Brain (tissue), 1 donor: ENCODE data around the genes DMP1 and MEPE.

GRCh38 chr4:85680914-85681902 lies 206.3 kb downstream of the ARHGAP24 start:
- RRBS = no CpG with 5 or more reads among the region's 2 CpGs

DNA sequence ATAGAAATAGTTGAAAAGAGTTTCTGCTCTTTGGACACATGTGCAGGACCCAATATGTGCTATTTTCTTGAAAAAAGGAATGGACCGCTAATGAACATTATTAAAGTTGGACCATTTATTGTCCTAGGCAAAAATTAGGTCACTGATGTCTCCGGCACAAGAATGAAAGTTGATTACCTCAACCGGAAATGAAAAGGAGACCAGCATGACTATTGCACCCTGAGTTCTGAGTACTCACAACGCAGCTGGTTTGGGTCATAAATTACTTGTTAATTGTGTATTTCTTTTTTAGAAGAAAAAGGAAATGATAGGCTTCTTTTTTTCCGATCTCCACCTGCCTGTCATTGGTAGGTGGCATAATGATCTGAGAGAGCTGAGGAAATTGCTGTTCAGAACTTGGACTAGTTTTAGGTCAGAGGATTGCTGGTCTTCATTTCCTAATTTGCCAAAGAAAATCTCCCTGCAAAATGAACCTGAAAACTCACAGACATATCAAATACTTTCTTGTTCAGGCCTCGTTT lies 232.7 kb downstream of the ARHGAP24 start:
- RRBS = no CpG with 5 or more reads among the region's 6 CpGs

DNA sequence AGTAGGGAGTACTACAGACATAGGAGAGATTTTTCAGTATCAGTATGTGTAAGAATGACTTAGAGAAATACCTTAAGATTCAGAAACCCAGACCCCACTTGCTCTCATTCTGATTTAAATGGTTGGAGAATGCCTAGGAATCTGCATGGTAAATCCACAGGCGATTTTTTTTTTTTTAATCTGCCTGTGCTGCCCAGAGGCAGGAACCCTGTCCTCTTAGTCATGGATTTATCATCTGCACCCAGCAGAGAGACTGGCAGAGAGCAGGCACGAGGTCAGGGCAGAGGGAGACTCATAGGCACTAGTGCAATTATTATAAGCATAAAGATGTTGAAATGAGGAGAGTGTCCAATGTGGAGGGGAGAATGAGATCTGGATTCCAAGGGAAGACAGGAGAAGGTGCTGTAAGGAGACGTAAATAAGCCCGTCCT lies 406.4 kb downstream of the MAPK10 start:
- RRBS = no CpG with 5 or more reads among the region's 4 CpGs

- RRBS = no CpG with 5 or more reads among the region's 4 CpGs
These were observed 8.0 kb upstream of the PTPN13 start for GRCh38 chr4:86586009-86586627.

DNA sequence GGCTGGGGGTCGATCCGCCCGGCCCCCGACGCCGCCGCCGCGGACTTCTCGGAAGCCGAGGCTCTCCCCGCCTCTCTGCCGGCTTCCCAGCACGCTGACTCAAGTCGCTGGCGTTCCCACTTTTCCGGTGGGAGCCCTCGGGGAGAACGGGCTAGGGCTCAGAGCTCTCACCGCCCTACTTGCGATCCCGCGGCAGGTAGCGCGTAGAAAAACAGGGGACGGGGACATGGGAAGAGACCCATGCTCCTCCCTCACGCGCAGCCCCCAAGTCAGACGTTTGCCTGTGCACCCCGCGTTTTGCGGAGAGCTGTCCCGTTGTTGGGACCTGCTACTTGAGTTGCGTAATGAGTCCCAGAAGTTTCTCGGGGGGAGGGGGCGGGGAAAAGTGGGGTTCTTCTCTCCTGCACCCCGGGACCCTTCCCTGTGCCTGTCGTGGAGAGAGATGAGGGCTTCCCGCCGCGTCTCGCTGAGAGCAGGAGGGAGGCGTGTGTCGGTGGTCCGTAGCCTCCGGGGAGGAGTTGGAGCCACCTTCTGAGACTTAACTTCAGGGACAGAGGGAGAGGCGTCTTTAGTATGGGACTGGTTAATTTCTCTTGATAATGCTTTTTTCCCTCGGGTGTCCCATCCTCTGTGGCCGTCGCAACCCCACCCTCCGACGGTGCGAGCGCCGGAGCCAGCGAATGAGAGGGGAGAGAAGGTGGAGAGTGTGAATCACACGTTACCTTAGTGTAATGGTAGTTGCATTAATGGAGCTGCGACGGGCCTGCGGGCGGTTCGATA lies 645 bp downstream of the AFF1 start:
- RRBS = 2% methylated on average over 30 of the region's 62 CpGs

DNA sequence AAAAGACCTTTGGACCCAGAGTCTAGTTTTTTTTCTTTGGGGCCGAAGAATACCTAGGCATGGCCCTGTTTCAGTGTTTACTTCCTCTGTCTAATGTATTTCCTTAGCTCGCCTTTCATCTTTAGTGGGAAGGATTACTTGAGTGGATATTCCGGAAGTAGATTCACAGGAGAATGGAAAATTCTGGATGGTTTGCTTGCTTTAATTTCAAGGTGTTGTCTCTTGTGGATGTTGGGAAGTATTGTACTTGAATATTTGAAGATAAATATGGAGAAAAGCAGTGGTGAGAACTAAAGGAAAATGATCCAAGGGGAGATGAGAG lies 1.7 kb downstream of the AFF1 start:
- RRBS = no CpG with 5 or more reads among the region's 3 CpGs

- RRBS = no CpG with 5 or more reads among the region's 7 CpGs
These were observed 4.9 kb downstream of the AFF1 start for GRCh38 chr4:86939471-86940319.

DNA sequence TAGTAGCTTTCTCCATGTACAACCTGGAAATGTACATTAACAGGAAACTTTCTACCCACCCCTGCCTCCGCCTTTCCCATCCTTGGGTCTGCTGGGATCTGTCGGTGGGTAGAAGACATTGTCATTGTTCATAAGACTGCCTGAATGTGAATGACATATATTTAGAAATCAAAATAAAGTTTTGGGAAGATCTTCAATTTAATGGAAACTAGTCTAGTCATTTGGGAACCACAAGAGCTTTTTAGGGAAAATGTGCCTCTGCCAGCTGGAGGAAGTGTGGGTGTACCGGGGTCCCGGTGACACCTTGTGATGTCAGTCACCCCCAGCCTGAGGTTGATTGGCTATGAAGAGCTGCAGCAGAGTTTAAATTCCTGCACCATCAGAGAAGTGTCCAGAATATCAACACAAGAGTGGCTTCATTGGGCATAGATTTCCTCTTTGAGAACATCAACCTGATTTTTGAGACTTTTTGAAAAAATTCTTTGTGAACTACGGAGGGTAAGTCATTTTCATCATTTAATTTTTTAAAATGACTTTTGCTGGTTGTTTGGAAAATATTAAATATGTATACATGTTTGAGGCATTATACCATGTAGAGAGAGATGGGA lies at the start of gene DMP1:
TSS of gene DMP1 (plus strand) at position 394 of the 608 bp plus-strand sequence.
- RRBS = no CpG with 5 or more reads among the region's 5 CpGs

DNA sequence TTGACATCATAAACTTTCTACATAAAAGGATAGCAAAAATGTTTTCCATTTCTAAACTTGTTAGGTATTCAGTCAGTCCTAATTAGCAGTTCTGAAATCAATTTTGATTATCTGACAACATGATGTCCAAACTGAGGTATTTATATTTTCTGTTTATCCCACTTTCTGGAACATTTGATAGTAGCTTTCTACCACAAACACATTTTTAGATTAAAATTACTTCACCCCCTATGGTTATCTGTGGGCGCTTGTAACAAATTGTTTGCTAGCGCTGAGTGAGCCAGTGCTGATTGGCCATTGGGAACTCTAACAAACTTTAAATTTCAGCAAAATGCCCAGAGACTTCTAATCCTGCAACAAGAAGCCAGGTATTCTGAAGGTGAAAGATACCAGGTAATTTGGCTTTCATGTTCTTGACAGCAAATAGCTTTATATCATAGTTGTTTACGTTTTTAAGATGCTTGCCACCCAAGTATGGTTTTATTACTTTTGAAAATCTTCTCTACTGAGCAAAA lies at the start of gene MEPE:
TSS of gene MEPE (plus strand) at position 348 of the 515 bp plus-strand sequence.
- RRBS = no CpG with 5 or more reads among the region's 3 CpGs

- RRBS = no CpG with 5 or more reads among the region's 1 CpG
These were observed 31.6 kb downstream of the MEPE start for GRCh38 chr4:87864402-87864721.

GRCh38 chr4:88110791-88111219 lies 47.6 kb downstream of the ABCG2 start:
- RRBS = no CpG with 5 or more reads among the region's 2 CpGs

- RRBS = no CpG with 5 or more reads among the region's 5 CpGs
These were observed 8.3 kb upstream of the HERC6 start for GRCh38 chr4:88370371-88370799.

DNA sequence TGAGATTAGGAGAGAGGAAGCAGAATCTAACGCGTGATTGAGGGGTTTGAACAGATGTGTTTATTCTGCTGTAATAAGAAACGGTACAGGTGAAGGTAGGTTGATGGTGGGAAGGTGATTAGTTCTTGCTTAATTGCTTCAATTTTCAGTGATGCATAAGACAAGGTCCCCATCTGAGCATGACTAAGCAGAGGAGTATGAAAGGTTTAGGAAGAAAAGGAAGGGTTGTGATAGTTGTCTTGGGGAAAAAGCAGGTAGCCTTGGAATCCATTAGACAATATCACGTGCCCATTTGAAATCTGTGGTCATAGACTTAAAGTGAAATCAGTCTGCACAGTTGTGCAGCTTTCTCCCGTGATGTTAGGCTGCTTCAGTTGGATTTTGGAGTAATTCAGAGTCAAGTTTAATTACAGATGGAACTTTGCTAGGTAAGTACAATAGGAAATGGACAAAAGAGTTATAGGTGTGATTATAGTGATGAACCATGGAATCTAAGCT lies 22.9 kb downstream of the HERC6 start:
- RRBS = no CpG with 5 or more reads among the region's 5 CpGs

- RRBS = no CpG with 5 or more reads among the region's 3 CpGs
These were observed 2.3 kb downstream of the PIGY start for GRCh38 chr4:88521179-88521764.

GRCh38 chr4:88686777-88687481 lies 10.7 kb downstream of the NAP1L5 start:
- RRBS = no CpG with 5 or more reads among the region's 4 CpGs

DNA sequence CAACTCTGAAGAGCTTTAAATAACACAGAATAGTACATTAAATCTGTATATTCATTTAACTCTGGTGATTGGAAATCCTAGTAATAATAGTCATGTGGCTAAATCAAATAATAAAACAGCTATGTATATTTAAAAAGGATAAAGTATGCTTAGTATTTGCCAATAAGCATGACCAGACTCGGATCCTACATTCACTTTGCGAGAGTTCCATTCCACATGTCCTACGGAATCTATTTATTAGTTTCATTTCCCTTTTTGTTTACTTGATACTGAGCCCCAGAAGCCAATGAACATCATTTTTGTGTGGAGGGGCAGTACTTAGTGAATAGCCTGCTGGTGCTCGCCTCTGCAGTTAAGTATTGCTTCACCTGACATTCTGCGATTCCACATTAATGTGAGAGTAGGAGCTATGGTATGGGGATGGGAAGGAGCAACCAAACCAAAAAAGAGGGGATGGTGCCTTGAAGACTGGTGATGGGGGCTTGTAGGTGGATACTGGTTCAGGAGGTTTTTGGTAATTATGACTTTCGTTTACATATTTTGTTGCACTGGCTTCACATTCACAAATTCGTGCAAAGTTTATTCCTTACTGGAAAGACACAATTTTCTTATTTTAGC lies 58.6 kb upstream of the NAP1L5 start:
- RRBS = no CpG with 5 or more reads among the region's 7 CpGs

DNA sequence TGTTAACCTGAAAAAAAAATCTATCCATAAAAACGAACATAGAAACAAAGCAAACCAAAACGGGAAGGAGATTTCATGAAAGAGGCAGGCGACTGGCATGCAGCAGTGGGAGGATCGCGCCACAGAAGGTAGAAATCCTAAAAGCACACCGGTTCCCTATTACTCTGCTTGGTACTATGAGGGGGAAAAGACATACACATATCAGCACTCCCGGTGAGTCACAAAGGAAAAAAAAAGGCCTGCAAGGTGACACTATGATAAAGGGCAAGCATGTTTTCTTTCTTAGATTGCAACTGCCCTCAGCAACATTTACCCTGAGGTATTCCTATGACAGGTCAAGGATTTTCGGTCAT lies 60.6 kb upstream of the NAP1L5 start:
- RRBS = 21% methylated on average over 2 of the region's 8 CpGs

DNA sequence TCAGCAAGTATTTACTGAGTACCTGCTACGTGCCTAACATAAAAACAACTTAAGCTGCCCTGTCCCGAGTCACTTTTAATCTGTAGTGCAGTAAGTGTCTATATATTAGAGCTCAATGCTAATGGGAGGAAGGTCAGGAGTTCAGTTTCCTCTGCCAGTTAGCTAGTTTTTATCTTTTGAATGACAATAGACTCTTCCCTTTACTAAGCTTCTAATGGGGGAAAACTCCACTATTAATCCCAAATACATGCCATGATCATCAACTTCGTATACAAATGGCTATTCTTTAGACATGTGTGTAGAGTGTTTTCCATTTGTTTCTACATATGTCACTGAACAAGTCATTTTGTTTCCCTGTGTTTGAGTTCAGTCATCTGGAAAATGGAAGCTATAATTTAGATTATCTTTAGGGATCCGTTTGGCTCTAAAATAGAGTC lies 118.8 kb upstream of the NAP1L5 start:
- RRBS = no CpG with 5 or more reads among the region's 4 CpGs